Spinal cord (tissue), 3 donors: ENCODE measurements around the gene BBIP1.

- PRO-cap, result no peak
- RAMPAGE, long total RNA, result no peak
These were observed 35.2 kb downstream of the SMNDC1 start for GRCh38 chr10:110269345-110270135.

GRCh38 chr10:110297388-110298020, 7.2 kb downstream of the SMNDC1 start:
- PRO-cap, result no peak
- RAMPAGE, long total RNA, result no peak

GRCh38 chr10:110363643-110364421, 59.1 kb upstream of the SMNDC1 start:
- PRO-cap, result no peak
- RAMPAGE, long total RNA, result no peak

DNA sequence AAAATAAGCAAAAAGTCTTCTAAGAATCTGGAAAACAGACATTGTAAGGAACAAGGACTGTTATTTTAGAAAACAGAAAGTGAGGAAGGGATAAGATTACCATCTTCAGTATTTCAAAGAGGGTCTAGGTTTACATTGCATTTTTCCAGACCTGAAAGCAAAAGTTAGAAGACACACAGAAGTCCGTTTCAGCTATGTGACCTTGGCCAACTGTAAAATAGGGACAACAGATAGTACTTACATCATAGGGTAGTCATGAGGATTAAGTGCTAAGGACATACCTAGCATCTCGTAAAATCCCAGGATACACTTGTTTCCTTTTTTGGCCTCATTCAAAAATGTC, 6.5 kb upstream of the DUSP5 start:
- PRO-cap, result no peak
- RAMPAGE, long total RNA, result no peak

DNA sequence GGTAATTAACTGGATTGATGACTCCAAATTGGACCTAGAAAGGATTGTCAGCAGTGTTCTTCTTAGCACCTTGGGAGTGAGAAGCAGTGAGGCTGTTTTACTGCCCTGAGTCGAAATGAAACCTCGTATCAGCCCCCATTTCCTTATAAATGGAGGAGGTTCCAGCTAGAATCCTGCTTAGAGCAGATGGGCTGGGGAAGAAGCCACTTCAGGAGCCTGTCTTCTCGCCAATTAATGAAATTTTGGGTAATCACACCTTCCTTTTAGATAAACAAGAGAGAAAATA, 4.3 kb downstream of the DUSP5 start:
- PRO-cap, result no peak
- RAMPAGE, long total RNA, result no peak

GRCh38 chr10:110529499-110530799, 32.2 kb downstream of the DUSP5 start:
- PRO-cap, result no peak
- RAMPAGE, long total RNA, result no peak

- PRO-cap, result no peak
- RAMPAGE, long total RNA, result no peak
These were observed 36.8 kb downstream of the RBM20 start for GRCh38 chr10:110680865-110681477.

GRCh38 chr10:110808561-110808982, 63.2 kb upstream of the PDCD4 start:
- PRO-cap, result no peak
- RAMPAGE, long total RNA, result no peak

DNA sequence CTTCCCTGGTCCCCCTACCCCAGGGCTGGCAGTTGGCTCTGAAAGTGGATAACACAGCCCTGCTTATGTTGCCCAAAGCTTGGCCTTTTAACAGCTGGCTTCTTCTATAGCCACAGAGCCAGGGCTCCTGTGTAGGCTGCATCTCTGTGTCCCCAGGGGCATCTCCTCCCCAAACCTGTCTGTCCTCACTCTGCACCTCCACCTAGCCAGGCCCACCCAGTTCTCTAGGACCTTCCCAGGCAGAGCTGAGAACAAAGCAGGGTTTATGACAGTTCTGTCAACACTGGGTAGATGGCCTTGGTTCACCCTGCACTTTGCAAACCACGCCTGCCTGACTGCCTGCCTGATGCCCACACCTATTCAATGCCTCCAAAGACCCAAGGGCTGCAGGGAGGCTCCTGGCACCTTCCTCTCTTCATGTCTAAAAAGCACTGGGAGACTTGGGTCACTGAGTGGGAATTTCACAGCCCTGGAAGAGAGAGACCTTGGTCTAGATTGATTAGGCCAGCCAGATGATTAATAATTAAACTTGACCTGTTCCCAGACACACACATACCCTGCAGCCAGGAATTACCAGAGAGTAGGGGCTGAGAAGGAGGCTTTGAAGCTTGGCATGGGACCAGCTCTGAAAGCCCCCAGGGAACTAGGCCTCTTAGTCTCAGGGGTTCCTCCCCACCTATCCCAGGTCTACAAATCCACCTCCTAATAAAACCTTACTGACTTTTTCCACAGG, 25.9 kb upstream of the PDCD4 start:
- PRO-cap, result no peak
- RAMPAGE, long total RNA, result no peak

- PRO-cap, result no peak
- RAMPAGE, long total RNA, result no peak
These were observed 21.7 kb upstream of the PDCD4 start for GRCh38 chr10:110849932-110850472.

- PRO-cap, result no peak
- RAMPAGE, long total RNA, result no peak
These were observed 6.2 kb upstream of the PDCD4 start for GRCh38 chr10:110865237-110866141.

- PRO-cap, result no peak
- RAMPAGE, long total RNA, result no peak
These were observed 337 bp downstream of the PDCD4 start for GRCh38 chr10:110872030-110872500.

GRCh38 chr10:110908077-110908759, 10.8 kb downstream of the BBIP1 start:
- PRO-cap, result no peak
- RAMPAGE, long total RNA, result no peak

DNA sequence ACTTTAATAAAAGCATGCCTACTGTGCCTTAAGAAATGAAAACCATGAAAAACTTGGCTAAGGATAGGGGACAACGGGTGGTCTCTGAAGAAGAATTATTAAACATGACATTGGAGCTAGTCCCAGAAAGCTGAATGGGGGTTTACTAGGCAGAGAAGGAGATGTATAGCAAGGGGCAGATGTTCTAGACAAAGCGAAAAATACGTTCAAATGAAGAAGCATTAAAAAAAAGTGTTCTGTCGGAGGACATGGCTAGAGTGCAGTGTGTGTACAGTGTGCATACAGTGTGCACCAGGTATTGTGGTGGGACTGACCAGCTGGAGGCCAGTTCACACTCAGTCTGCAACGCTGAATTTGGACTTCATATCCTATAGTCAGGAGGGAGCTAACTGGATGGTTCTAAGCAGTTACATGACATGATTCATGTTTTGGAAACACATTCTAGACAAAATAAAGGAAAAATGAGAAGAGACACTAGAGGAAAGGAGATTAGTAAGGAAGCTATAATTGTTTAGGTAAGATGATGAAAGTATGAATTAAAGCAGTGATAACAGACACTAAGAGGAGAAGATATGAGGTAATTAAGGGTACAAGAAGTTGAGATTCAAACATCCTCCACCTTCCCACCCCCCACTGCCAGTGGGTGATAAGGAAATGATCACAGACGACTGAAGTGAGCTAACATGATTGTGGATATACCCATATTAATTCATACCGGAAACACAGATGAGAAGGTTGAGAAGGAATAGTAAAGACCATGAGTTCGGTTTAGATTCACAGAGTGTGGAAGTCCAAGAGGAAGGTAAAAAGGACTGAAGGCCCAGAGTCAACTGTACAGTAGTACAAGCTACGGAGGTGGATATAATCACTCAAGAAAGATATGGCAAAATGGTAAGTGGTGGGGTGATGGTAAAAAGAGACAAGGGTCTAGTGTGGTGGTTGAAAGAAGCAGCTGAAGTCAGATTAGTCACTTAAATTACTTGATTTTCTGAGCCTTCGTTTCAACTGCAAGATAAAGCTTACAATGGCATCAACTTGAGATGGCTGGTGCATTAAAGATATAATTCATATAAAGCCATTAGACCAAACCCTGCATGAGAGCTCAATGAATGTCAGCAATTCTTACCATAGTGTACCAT, 8.6 kb downstream of the BBIP1 start:
- PRO-cap, result no peak
- RAMPAGE, long total RNA, result no peak

GRCh38 chr10:110919083-110919407, at the start of gene BBIP1:
BBIP1 (minus strand) TSS chr10:110919180.
- PRO-cap, result no peak
- RAMPAGE, long total RNA, result start-site peak on the minus strand at chr10:110919145-110919193, 432 and 910 reads in 2 replicates

DNA sequence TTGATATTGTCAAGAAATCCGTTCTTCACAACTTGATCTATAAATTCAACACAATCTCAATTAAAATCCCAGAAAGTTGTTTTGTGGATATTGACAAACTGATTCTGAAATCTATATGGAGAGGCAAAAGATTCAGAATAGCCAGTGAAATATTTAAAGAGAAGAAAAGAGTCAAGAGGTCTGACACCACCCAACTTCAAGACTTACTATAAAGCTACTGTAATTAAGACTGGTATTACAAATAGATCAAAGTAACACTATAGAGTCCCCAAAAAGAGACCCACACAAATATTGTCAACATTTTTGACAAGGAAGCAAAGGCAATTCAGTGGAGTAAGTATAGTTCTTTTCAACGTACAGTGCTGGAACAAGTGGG, 52.3 kb upstream of the ADRA2A start:
- PRO-cap, result no peak
- RAMPAGE, long total RNA, result no peak

- PRO-cap, result no peak
- RAMPAGE, long total RNA, result no peak
These were observed 846 bp downstream of the GPAM start for GRCh38 chr10:112182609-112183228.

DNA sequence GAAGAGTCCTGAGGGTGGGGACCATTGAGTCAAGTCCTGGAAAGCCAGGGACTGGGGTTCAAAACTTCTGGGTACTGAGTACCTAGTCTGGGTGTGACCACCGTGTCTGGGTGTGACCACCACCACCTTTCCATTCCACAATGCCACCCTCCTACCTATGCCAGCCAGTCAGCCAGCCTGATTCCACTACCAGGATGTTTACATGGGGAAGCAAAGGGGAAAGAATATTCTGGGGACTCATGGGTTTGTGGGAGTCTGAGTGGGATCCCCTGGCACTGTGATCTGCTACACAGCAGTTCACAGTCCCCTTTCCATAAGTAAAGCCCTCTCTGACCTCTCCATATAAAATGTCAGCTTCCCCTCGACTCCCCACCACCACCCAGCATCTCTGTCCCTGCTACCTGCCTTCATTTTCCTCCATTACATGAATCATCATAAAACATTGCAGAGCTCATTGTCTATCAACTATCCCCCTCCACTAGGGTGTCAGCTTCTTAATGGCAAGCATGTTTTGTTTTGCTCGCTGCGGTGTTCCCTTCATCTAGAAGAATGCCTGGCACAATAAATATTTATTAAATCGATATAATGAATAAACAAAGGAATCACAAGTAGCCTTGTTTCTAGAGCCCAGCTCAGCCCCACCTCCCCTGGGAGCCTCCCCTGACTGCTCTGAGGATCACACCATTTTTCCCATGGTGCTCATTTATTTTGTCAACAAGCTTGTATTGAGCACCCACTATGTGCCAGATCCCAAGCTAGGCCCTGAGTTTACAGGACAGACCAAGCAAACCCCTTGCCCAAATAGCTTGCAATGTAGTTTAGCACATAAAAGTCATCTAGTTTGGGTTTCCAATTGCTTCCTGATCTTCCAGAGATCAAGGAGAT, 42.0 kb upstream of the GPAM start:
- PRO-cap, result no peak
- RAMPAGE, long total RNA, result no peak

GRCh38 chr10:112261637-112261836, 21.7 kb upstream of the TECTB start:
- PRO-cap, result no peak
- RAMPAGE, long total RNA, result no peak

DNA sequence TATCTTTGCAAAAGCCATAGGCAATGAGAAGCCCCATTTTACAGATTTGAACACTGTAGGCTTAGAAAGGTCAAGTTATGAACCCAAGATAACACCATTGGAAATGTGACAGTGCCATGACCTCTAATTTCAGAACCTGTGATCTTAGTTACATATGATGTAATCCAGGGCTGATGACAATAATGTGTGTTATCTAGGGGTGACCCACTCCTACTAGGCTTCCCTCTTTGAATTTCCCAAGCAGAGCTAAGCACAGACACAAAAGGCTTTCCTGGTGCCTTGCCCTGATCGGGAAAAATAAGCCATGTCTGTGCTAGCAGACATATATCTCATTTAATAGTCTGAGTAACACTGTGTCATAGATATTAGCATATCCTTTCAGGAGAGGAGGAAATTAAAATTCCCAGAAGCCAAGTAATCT, 3.0 kb upstream of the TECTB start:
- PRO-cap, result no peak
- RAMPAGE, long total RNA, result no peak